Helper T cell (primary cell): ENCODE results near the genes LIMS2 and POLR2D.

- PRO-cap, 2 experiments = no peak in any of the 2 experiments
These were observed 15.5 kb upstream of the GPR17 start for GRCh38 chr2:127630389-127631012.

- PRO-cap, 2 experiments = no peak in any of the 2 experiments
These were observed at the start of gene LIMS2 for GRCh38 chr2:127675366-127676048. LIMS2 (minus strand) TSS chr2:127675530.

DNA sequence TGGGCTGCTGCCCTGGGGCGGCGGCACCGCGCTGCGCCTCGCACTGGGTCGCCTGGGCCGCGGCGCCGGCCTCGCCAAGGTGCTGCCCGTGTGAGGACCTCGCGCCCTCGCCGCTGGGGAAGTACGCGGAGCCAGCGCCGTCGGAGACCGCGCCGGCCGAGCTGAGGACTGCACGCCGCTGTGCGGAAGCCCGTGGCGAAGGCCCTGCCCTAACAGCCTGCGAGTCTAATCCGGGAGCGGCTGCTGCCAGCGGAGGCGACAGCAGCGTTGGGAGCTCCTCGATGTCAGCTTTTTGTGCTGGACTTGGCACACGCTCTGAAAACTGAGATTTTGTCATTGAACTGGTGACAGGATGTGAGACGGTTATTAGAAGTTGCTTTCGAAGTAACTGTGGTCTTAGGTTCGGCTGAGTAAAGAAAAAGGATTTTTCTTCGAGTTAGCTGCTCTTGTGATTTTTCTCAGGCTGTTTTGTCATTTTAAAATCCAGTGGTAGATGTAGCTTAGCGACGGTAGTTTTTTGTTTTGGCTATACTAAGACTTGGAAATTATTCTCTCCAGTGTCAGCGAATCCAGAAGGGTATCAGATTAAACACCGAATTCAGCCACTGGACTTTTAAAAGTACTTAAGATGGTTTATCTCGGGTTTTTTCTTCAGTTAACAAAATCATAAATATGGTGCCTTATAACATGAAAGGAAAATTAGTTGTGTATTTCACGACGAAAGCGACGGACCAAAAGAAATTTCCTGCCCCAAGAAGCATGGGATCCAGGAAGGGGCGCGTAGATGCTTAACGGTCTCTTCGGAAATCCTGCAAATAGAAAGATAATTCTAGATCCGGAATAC is 1.0 kb downstream of the SFT2D3 start:
- PRO-cap, 2 experiments = peak in 2 of 2 experiments; most common plus-strand start position 228 of the sequence (in 1); most common minus-strand start position 92 of the sequence (in 2)

- PRO-cap, 2 experiments = no peak in any of the 2 experiments
These were observed 14.3 kb downstream of the WDR33 start for GRCh38 chr2:127796530-127797277.

DNA sequence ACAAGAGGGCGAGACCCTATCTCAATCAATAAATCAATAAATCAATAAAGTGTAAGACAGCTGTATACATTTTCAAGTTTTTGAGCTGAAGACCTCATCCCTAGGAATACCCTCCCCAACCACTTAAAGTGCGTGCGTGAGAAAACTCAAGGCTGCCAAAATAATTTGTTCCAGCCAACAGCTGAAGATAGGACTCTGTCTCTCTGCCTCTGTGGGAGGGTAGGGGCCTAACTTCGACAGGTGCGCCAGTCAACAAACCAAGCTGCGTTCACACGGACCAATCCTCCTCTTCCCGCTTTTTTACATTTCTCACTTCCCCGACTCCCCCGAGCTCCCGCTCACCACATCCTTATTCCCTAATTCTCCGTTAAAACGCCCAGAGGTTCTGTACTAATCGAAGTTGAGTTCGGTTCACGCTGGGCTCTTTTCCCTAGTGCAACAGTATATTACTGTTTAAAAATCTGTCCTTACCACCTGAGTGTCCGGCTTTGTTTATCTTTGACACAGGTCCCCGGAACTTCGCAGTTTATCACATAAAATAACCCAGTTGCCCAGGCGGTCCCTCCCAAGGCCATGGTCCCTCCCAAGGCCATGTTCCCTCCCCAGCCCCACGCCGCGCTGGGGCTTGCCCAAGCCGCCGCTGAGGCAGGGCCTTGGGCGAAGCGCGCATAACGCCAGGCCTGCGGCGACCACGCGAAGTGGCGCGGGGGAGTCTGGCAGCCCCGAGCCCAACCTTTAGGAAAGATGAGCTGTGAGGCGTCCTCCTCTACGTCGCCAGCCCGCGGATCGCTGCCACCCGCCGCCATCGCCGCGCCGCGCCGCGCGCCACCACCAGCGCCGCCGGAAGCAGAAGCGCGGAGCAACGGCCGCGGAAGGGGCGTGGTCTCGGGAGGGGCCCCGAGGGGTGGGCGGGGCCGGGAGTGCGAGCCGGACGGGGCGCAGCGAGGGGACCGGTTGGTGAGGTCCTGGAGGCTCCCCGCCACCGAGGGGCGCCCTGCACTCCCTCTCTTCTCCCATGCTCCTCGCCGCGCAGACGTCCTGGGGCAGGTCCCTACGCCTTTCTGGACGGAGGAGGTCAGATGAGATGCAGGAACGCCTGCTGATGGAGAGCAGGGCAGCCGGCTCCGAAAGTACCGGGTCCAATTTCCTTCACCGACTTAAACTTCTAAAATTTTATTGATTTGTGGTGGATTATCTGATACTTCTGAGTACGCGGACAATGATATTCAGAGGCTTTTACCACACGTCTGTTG is at the start of gene POLR2D:
POLR2D (minus strand) TSS at position 861 of the 1,253 bp plus-strand sequence.
- PRO-cap, 2 experiments = peak in 2 of 2 experiments; most common plus-strand start position 925 of the sequence (in 1); most common minus-strand start position 830 of the sequence (in 2)

DNA sequence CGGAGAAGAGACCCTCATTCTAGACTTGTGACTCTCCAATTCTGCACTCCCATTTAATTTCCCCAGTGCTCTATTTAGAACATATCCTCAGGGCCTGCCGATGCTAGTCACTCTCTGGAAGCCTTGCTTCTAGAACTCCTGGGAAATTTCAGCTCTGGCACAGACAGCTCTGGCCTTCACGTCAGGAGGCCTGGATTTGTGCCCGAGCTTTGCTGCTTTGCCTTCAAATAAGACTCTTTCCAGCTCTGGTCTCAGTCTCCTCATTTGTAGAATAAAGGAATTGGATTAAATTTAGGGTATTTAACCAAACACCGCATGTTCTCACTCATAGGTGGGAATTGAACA is 15.9 kb upstream of the AMMECR1L start:
- PRO-cap, 2 experiments = no peak in any of the 2 experiments

DNA sequence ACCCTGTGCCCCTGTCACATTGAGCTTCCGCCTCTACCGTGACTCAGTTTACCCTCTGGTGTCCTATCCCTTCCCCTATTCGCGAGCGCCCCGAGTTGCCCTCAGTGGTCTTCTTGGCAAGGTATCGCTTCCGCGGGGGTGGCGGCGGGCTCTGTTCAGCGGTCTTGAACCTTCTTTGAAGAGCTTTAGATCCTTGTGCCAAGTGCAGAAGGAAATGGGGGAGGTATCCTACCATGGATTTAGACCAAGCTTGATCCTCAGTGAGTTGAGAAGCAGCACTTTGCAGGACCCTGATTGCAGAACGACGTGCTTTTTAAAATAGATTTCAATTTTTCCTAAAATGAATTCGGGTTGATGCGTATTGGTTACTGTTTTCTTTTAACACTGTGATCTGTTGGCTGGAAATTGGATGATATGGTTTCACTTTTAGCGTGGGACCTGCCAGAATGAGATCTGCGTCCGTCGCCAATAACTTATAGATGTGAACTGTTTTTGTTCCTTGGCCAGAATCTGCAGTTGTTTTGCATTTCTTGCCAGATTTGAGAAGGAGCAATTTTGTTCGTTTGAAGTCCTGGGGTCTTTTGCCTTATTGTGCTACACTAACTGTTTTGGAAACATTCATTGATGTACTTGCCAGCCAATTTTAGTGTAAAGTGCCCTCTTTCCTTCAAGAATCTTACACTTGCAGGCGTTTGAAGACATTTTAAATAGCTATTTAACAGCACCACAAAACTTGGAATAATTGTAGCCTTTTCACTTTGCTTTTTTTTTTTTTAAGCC is 666 bp downstream of the UGGT1 start:
- PRO-cap, 2 experiments = peak in 2 of 2 experiments; most common plus-strand start position 423 of the sequence (in 2); most common minus-strand start position 306 of the sequence (in 2)

DNA sequence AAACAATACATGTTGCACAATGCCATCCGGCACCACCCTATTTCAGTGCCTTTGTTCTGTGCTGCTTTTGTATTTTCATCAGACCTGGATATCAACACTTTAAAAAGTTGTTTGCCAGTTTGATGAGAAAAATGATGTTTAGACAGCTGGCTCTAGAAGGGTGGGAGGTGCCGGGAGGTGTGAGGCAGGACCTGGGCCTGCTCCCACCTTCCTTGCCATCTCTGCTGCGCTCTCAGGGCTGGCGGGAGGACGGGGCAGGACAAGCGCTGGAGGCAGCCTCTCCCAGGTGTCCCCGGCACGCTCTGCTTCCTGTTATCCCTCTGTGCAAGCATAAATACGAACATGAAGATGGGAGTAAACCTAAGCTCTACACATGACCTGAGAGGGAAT is 103.7 kb downstream of the HS6ST1 start:
- PRO-cap, 2 experiments = no peak in any of the 2 experiments

DNA sequence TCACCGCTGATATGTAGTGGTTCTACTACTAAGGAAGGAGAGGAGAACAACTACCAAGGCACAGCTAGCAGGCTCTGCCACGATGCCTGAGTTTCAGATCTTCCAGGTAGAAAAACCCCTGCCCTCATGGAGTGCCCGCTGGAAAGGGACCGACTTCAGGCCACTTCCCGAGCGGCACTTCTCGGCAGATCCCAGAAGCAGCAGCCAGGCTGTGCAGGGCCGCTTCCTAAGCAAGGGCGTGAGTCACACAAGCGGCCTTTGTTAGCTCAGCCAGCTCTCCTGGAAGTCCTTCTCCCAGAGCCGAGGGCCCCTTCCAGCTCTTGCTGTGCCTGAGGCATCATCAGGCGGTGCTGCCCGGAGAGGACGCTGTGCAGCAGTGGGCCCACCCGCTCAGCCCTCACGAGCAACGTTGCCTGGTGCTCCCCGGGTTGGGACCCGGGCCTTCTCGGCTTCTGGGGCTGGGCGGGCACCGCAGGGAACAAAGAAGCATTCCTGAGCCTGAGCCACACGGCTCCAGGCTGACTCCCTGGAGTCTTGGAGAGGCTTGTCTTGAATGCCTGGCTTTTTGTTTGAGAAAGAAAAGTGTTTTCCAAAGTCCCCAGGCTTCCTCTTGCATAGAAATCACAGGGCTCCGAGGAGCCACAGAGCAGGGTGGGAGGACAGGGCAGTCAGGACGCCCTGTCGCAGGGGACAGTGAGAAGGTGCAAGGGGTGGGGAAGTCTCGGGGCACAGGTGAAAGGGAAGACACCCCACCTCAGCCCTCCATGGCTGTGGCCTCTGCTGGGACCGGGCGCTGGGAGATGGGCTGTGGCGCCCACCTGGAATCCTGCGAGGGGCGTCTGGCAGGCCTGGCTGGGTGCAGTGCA is 57.9 kb downstream of the HS6ST1 start:
- PRO-cap, 2 experiments = no peak in any of the 2 experiments

GRCh38 chr2:128281423-128282377 is 37.0 kb downstream of the HS6ST1 start:
- PRO-cap, 2 experiments = no peak in any of the 2 experiments

GRCh38 chr2:128289453-128290214 is 29.0 kb downstream of the HS6ST1 start:
- PRO-cap, 2 experiments = no peak in any of the 2 experiments

DNA sequence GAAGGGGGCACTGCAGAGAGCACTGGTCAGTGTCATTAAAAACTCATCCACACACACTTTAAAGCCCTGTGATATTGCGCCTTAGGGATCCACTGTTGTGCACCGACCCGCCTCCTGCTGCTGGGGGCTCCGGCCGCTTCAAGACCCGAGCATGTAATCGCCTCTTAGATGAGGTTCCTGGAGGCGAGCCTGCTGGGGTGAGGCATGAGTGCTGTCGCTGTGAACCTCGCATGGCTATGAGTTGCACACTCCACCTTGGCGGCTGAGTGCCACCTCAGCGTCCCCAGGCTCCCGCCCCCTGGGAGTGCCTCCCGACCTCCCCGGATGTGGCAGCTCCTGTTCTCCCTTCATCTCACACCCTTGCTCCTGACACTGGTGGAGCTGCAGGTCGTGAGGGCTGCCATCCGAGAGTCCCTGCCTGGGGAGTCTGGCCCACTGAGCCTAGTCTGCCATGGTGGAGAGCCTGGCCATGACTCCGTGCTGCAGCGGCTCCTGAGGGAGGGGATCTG is 61.4 kb upstream of the HS6ST1 start:
- PRO-cap, 2 experiments = no peak in any of the 2 experiments

DNA sequence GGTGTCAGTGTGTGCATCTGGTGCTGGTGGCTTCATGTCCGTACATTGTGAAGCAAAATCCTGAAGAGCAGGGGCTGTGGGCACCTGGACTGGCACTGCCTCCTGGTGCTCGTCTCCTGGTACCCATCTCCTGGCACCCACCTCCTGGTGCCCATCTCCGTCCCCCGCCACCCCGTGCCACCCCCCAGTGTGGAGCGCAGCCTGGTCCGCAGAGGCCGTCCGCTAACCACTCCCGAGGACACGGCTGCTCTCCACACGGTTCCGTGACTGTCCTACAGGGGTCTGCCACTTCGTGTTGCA is 119.3 kb upstream of the HS6ST1 start:
- PRO-cap, 2 experiments = no peak in any of the 2 experiments

- PRO-cap, 2 experiments = no peak in any of the 2 experiments
These were observed 122.2 kb upstream of the HS6ST1 start for GRCh38 chr2:128440481-128441555.

GRCh38 chr2:129059080-129059383 is 740.4 kb upstream of the HS6ST1 start:
- PRO-cap, 2 experiments = no peak in any of the 2 experiments

DNA sequence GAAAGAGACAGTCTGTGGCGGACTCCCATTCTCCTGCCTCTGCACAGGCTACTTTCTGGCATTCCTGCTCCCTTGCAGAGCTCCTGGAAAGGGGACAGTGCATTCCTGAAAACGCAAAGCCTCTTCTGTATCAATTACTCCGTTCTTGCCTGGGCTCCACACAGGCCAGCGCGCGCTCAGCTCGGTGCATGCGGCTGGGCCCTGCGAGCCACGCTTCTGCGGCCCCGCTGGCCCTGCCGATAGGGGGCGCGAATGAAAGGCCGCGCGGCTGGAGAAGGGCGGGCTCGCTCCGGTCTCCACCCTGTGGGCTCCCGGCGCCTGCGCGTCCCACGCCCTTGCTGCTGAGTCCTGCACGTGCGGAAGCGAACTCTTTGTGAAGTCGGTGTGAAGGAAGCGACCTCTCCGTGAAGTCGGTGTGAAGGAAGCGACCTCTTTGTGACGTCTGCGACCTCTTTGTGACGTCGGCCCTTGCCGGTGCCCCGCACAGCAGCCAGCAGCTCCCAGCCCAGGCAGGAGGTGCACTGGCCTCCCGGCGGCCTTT is 392.1 kb upstream of the RAB6C start:
- PRO-cap, 2 experiments = no peak in any of the 2 experiments

GRCh38 chr2:129933372-129933820 is 46.1 kb upstream of the RAB6C start:
- PRO-cap, 2 experiments = no peak in any of the 2 experiments

GRCh38 chr2:130154886-130155508 is 10.1 kb upstream of the CCDC74B start:
- PRO-cap, 2 experiments = no peak in any of the 2 experiments

GRCh38 chr2:130183026-130183625 is 1.1 kb downstream of the MZT2B start:
- PRO-cap, 2 experiments = no peak in any of the 2 experiments

DNA sequence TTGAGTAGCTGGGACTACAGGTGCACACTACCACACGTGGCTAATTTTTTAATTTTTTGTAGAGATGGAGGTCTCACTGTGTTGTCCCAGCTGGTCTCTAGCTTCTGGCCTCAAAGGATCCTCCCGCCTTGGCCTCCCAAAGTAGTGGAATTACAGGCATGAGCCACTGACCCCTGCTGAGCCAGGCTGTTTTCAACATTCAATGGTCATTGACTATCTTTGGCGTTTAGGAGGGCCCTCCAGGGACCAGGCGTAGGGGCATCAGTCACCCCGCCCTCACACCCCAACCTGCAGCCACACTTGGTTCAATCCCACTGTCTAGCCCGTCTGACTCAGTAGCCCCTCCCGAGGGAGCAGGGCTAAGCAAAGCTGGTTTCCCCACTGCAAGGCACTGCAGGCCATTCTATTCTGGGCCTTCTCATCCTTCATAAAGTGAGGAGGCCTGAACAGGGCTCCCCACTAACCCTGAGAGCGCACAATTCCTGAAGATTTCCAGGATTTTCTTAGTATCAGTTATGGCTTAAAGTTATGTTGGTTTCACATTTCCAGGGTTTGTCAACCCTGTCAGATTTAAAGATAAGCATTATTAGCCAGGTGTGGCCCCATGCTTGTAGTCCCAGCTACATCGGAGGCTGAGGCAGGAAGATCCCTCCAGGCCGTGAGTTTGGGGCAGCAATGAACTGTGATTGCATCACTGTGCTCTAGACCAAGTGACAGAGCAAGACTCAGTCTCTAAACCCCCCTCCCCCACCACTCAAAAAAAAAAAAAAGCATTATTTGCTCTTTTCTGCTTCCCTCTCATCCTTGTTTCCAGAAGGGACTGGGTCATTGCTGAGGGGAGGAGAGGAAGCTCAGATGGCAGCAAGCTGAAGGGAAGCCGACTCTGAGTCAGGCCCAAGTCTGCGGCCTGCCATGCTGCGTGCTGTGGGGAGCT is 5.5 kb downstream of the MZT2B start:
- PRO-cap, 2 experiments = no peak in any of the 2 experiments